Peyer's patch (tissue), 4 donors: ENCODE data around the genes NELFE, RNF5 and PSMB8.

GRCh38 chr6:31947000-31947971, 1.4 kb downstream of the CFB start:
- PRO-cap: no peak
- RAMPAGE, long total RNA, 4 experiments: no peak in any of the 4 experiments

DNA sequence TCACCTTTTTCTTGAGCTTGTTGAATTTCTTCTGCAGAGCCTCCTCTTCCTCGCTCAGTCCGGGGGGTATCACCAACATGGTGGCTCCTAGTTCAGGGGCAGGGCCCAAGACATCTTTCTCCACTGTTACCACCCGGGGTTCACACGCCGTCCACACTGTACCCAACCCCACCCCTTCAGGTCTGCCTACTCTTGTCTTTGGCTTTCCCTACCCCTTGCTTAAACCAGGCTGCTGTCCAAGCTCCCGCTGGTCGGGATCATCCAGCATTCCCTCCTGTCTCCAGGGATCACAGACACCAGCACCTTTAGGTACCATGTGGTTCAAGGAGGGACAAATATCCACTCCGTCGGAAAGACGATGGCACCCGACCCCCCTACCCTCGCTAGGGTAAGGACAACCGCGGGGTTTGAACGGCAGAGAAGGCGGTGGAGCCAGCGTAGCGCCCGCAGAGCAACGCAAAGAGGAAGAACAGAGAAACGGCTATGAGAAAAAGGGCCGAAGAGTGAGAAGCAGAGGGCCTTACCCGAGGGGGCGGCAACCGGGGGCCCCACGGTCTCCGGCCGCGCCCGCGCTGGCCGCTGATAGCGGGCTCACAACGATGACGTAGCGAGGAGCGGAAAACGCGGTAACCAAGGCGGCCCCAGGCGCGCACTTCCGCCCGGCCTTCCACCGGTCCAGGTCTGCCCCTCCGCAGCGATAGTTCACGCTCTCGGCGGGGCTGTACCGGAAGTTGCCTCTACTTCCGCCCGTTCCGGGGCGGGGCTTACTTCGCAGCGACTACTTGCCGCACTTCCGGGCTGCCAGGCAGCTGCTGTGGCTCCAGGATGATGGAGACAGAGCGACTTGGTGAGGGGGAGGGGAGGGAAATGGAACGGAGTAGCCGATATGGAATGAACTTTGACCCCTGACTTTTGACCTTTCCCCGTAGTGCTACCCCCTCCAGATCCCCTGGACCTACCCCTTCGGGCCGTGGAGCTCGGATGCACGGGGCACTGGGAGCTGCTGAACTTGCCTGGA, at the start of gene NELFE:
TSS of gene NELFE (minus strand) at position 604 of the 1,018 bp plus-strand sequence.
- PRO-cap: bidirectional peak, plus-strand start at position 808 of the sequence, minus-strand start at position 574 of the sequence
- RAMPAGE, long total RNA, 4 experiments: start-site peak on the plus strand in 4 of 4 experiments, centred at positions 791 to 806 of the sequence, 28 to 567 reads per replicate; start-site peak on the minus strand in 3 of 4 experiments, centred at positions 580 to 646 of the sequence, 17 to 180 reads per replicate

DNA sequence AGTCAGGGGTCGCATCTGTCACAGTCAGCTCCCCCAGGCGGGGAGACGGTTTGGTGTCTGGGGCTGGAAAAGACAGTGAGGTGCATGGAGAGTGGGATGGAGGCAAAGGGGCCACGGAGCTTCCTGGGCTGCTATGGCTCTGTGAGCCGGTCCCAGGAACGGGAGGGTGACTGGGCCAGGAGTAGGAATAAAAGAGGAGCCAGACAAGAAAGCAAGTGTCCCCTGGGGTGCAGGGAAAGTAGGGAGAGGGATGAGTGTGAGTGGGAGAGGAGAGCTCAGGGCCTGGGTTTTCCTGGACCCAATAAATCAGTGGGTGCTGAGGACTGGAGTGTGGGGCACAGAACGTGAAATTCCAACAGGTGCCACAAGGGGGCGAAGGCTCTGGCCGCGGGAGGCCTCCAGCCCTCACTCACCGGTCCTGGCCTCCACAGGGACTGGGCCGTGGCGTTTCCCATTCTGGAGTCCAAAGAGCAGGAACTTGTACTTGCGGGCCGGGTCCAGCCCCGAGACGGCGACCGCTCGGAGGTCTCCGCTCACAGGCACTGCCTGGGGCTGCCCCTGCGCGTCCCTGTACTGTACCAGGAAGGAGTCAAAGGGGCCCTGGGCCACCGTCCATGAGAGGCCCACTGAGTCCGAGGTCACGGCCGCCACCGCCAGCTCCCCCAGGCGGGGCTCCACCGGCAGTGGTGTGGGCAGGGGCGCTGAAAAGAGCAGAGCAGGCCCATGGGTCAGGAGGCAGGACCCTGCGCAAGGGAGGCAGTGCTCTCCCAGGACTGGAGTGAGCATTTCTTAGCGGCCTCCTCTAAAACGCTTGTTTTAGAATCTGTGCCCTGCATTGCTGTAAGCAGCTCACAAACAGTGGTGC, 10.0 kb downstream of the CYP21A2 start:
- PRO-cap: no peak
- RAMPAGE, long total RNA, 4 experiments: no peak in any of the 4 experiments

DNA sequence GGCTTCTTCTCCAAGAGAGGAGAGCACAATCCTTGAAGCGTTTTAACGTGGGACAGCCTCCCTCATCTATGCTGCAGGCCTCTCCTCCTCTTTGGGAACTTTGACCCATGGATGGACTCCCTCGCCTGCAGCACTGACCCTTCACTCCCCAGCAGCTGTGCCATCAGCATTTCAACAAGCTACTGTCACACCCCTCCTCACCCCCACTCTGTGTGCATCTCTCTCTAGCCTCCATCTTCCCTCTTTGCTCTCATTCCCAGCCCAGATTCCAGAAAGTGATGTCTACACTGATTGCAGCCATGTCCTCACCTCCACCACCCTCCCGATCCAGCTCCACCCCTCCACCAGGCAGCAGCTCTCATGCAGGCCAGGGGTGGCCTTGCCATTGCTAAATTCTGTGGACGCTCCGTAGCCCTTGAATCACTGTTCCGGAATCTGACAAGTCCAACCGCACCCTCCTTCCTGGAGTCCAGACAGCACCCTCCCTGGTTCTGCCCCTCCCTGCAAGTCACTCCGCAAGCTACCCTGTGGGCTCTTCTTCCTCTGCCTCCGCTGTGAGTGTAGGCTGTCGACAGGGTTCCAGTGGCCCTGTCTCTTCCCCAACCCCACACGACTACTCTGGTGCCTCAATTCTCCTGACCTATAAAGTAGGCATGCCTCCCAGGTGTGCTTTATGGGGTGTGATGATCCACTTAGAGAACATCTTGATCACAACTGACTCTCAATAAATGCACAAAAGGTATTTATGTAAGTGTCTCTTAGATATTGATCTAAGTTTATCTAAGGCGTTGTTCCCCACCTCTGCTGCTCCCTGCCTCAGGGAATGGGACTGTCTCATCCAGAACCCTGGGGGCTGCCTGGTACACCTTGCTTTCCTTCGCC, 26.2 kb downstream of the TNXB start:
- PRO-cap: no peak
- RAMPAGE, long total RNA, 4 experiments: no peak in any of the 4 experiments

- PRO-cap: no peak
- RAMPAGE, long total RNA, 4 experiments: no peak in any of the 4 experiments
These were observed 22.6 kb downstream of the TNXB start for GRCh38 chr6:32086444-32087033.

DNA sequence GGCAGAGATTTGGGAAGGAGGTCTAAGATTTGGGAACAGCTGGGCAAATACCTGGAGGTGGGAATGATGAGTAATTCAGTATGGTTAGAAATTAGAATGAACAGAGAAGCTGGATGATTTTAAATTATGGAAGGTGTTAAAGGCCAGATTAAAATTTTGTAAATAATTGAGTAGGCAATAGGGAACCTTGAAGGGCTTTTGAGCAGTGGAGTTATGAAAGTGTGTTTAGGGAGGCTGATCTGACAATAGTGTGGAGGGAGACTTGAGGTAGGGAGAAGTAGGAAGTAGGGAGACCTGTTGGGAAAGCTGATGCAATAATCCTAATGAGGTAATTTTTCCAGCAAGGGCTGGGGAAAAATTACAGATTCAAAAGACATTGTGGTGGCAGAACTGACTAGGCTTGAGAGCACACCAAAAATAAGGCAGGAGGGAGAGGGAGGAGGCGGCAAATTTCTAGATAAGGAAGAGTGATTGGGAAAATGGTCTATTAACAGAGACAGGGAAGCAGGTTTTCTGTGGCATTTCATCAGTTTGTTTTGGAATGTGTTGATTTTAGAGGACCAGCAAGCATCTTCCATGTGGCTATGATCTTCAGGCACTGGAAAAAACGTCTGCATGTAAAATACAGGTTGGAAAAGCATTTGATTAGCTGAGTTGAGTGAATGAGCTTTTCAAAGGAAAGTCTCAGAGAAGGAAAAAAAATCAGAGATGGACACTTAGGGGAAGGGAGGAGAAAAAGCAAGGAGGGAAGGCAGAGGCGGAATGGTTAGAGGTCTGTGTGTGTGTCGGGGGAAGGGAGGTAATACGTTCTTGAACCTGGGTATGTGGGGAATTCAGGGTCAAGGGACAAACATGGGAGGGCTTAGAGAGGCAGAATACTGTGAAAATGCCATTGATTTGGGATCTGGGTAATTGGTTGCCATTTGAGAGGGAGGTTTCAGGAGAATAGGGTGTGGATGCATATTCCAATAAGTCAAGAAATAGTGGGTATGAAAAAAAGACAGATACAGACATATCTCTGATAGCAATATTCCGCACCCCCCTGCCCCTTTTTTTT, 5.3 kb downstream of the PRRT1 start:
- PRO-cap: no peak
- RAMPAGE, long total RNA, 4 experiments: no peak in any of the 4 experiments

- PRO-cap: no peak
- RAMPAGE, long total RNA, 4 experiments: no peak in any of the 4 experiments
These were observed 1.1 kb upstream of the PRRT1 start for GRCh38 chr6:32152672-32153338.

- PRO-cap: no peak
- RAMPAGE, long total RNA, 4 experiments: no peak in any of the 4 experiments
These were observed 1.5 kb upstream of the EGFL8 start for GRCh38 chr6:32162748-32163477.

DNA sequence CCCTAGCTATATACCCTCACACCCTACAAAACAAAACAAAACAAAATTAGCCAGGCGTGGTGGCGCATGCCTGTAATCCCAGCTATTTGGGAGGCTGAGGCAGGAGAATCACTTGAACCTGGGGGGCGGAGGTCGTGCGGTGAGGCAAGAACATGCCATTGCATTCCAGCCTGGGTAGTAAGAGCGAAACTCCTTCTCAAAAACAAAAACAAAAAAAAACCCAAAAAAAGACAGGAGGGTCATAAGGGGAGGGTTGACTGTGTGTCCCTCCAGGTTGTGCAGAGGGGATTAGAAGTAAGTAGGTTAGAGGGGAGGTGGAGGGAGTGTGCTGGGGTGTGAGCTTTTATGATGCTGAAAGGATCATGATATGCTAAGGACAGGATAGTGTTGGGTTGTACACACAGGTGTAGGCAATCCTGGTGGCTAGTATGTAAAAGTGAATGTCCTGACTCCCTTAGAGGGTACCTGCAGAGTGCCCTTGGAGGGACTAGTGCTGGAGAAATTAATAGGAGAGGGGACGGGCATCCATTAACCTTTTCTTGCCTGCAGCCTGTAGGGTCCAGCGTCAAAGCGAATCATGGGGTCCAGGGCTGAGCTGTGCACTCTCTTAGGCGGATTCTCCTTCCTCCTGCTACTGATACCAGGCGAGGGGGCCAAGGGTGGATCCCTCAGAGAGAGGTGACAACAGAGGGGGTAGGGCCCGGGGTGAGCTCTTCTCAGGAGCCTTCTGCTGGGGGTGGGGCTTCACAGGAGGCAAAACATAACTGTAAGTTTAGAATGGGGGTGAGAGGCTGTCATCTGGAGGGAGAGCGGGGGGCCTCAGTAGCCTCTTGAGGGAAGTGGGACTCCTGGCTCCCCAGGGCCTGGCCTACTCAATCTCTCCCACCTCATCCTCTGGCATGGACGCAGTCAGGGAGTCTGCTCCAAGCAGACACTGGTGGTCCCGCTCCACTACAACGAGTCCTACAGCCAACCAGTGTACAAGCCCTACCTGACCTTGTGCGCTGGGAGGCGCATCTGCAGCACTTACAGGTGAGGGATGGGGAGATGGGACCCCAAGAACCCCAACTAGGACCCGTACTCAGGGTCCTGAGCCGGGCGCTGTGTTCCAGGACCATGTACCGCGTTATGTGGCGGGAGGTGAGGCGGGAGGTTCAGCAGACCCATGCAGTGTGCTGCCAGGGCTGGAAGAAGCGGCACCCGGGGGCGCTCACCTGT, 1.6 kb downstream of the EGFL8 start:
- PRO-cap: no peak
- RAMPAGE, long total RNA, 4 experiments: no peak in any of the 4 experiments

DNA sequence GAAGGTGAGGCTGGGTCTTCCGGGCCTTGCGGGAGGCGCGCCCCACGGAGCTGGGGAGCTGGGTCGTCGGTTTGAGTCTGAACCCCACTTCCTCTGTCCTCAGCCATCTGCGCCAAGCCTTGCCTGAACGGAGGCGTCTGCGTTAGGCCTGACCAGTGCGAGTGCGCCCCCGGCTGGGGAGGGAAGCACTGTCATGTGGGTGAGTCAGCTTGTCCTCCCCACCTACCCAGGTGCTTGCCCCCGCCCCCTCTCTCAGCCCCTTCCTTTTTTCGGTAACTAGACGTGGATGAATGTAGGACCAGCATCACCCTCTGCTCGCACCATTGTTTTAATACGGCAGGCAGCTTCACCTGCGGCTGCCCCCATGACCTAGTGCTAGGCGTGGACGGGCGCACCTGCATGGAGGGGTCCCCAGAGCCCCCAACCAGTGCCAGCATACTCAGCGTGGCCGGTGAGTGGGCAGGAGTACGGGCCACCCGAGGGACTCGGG, 2.5 kb downstream of the EGFL8 start:
- PRO-cap: no peak
- RAMPAGE, long total RNA, 4 experiments: no peak in any of the 4 experiments

- PRO-cap: no peak
- RAMPAGE, long total RNA, 4 experiments: start-site peak on the plus strand in 1 of 4 experiments, at chr6:32167461-32167649 at its widest, 21 reads per replicate
These were observed 2.9 kb downstream of the EGFL8 start for GRCh38 chr6:32167297-32167639.

DNA sequence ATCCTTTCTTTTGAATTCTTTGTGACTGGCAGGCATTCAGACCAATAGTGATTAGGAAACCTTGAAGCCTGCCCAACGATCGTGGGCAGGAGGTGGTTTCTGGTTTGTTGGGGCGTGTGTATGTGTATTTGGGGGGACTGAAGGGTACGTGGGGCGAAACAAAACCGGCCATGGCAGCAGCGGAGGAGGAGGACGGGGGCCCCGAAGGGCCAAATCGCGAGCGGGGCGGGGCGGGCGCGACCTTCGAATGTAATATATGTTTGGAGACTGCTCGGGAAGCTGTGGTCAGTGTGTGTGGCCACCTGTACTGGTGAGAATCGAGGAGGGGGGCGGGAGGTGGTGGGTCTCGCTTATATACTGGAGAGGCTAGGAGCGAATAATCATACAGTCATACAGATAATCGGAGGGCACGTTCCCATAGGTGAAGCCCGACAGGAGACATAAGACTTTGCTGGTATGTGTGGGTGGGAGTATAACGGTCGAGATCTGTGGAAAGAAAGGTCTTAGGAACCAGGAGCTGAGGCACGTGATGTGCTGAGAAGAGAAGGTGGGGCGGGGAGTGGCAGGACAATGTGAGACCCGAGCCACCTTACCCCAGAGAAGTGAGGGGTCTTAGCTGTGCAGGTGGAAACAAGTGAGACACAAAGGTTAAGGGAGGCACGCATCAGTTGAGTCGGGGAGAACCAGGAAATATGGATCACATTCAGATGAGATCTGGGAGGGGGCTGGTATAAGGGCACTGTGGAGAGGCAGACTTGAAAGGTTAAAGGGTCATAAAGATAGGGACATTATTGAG, at the start of gene RNF5:
TSS of gene RNF5 (plus strand) at position 64 of the 796 bp plus-strand sequence.
- PRO-cap: bidirectional peak, plus-strand start at position 95 of the sequence, minus-strand start outside the sequence
- RAMPAGE, long total RNA, 4 experiments: start-site peak on the plus strand in 3 of 4 experiments, centred at positions 117 to 141 of the sequence, 26 to 35 reads per replicate

GRCh38 chr6:32180873-32181754, 2.9 kb downstream of the RNF5 start:
- PRO-cap: no peak
- RAMPAGE, long total RNA, 4 experiments: start-site peak on the minus strand in 1 of 4 experiments, at chr6:32181303-32181628 at its widest, 5 to 12 reads per replicate

GRCh38 chr6:32196309-32196873, 3.9 kb upstream of the GPSM3 start:
- PRO-cap: bidirectional peak, plus-strand start at chr6:32196599, minus-strand start at chr6:32196406
- RAMPAGE, long total RNA, 4 experiments: no peak in any of the 4 experiments

DNA sequence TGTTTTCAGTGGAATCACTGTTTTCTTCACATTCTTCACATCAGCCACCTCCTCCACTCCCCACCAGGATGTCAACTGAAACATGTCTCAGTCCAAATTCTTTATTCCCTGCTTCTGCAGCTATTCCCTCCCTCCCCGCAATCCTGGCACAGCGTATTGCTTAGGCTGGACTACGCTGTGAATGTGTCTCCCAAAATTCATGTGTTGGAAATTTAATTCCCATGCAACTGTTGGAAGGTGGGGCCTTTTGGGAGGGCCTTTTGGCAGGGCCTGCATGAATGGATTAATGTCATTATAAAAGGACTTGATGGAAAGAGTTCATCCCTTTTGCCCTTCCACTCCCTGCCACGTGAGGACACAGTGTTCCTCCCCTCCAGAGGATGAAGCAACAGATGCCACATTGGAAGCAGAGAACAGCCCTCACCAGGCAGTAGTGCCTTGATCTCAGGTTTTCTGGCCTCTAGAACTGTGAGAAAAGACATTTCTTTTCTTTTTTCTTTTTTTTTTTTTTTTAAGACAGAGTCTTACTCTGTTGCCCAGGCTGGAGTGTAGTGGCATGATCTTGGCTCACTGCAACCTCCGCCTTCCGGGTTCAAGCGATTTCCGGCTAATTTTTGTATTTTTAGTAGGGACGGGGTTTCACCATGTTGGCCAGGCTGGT, 20.5 kb upstream of the NOTCH4 start:
- PRO-cap: unidirectional peak, plus-strand start at position 400 of the sequence
- RAMPAGE, long total RNA, 4 experiments: no peak in any of the 4 experiments

GRCh38 chr6:32437056-32437892, 2.4 kb upstream of the HLA-DRA start:
- PRO-cap: unidirectional peak, minus-strand start at chr6:32437544
- RAMPAGE, long total RNA, 4 experiments: no peak in any of the 4 experiments

- PRO-cap: no peak
- RAMPAGE, long total RNA, 4 experiments: no peak in any of the 4 experiments
These were observed 4.7 kb downstream of the HLA-DRA start for GRCh38 chr6:32444507-32444745.

DNA sequence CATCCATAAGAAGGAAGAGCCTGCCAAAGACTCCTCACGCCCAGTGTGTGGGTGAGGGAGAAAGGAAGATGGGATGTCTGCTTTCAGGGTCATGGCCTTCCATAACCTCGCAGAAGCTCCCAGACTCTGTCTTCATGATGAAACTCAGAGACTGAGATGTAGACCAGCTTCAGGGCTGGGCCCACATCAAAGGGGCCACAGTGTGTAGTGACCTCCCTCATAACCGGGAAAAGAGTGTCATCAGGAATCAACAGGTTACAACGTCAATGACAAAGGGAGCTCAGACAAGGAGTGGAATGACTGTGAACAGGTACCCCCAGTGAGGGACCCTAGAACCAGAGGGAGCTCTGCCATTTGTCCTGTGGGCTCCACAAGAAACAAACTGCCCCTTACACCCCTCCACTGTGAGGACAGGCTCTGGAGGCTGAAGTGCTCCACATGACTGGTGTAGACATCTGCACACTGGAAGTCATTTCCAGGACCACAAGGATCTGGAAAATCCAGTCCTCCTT, 8.0 kb downstream of the HLA-DQB1 start:
- PRO-cap: no peak
- RAMPAGE, long total RNA, 4 experiments: no peak in any of the 4 experiments

GRCh38 chr6:32819492-32819944, 2.7 kb upstream of the HLA-DOB start:
- PRO-cap: no peak
- RAMPAGE, long total RNA, 4 experiments: no peak in any of the 4 experiments

- PRO-cap: bidirectional peak, plus-strand start at chr6:32844119, minus-strand start at chr6:32844019
- RAMPAGE, long total RNA, 4 experiments: start-site peak on the plus strand in 4 of 4 experiments, at chr6:32844033-32844161 at its widest, 10 to 20 reads per replicate; start-site peak on the minus strand in 4 of 4 experiments, at chr6:32844000-32844036 at its widest, 51 to 132 reads per replicate
These were observed at the start of gene PSMB8 for GRCh38 chr6:32843491-32844199. PSMB8 (minus strand) TSS chr6:32844047.